Pericardium fibroblast (primary cell): ENCODE data around the gene CD19.

DNA sequence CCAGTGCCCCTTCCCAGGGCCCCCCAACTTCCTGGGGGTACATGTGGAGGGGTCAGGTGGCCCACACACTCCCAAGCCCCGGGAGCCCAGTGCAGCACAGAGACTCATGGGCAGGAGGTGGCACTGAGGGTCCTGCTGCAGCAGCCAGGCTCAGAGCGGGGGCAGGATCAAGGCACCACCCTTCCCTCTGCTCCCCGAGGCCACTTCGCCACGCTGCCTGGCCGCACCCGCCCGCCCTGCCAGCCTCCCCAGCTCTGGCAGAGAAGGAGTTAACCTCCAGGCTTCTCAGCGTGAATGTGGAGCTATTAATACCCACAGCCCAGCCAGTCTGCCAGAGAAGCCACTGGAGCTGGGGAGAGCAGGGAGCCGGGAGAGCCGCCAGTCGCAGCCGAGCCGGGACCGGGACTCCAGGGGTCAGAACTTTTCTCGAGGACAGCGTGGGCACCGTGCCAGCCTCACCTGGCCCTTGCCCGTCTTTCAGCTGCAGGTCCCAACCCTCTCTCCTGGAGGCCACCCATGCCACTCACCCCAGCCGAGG lies 33.9 kb upstream of the SBK1 start:
- RAMPAGE, long total RNA = no peak

- RAMPAGE, long total RNA = no peak
These were observed 30.1 kb upstream of the SBK1 start for GRCh38 chr16:28262226-28262532.

GRCh38 chr16:28524618-28525319 lies 14.0 kb downstream of the NUPR1 start:
- RAMPAGE, long total RNA = no peak

DNA sequence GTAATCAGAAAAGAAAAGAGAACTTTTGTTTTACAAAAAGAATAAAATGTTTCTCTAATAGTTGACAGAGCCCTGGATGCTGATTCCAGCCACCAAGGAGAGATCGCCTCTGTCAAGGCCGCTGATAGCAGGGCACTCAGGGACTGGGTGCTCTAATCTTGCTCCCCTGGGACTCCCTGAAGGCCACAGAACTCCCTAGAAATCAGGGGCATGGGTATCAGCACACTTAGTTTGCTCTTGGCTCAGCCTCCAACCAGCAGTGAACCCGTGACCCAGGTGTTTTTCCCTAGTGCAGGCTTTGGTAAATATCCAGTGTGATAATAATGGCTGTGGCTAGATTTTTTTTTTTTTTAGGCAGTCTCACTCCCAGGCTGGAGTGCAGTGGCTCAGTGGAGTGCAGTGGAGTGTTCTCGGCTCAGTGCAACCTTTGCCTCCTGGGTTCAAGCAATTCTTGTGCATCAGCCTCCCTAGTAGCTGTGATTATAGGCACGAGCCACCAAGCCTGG lies 10.4 kb downstream of the NUPR1 start:
- RAMPAGE, long total RNA = no peak

- RAMPAGE, long total RNA = no peak
These were observed 4.2 kb downstream of the NUPR1 start for GRCh38 chr16:28534215-28535272.

DNA sequence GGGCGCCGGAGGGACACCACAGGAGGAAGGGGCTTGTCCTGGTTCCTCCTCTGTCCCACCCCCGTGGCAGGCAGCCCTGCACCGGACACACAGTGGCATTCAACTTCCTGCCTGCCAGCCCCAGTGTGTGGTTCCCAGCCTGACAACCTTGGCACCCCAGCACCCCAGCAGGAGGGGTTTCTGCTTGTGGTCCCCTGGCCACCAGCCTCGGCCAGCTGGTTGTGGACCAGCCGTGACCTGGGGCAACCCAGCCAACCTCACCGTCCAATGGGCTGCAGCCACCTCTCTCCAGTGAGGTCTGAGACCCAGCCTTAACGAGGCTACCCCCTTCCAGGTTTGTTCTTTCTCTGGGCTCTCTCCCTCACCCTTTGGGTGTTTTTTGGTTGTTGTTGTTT lies 22.8 kb upstream of the EIF3C start:
- RAMPAGE, long total RNA = no peak

GRCh38 chr16:28825263-28825784 lies 2.5 kb downstream of the ATXN2L start:
- RAMPAGE, long total RNA = no peak

GRCh38 chr16:28905985-28906398 lies 19.0 kb downstream of the RABEP2 start:
- RAMPAGE, long total RNA = no peak

DNA sequence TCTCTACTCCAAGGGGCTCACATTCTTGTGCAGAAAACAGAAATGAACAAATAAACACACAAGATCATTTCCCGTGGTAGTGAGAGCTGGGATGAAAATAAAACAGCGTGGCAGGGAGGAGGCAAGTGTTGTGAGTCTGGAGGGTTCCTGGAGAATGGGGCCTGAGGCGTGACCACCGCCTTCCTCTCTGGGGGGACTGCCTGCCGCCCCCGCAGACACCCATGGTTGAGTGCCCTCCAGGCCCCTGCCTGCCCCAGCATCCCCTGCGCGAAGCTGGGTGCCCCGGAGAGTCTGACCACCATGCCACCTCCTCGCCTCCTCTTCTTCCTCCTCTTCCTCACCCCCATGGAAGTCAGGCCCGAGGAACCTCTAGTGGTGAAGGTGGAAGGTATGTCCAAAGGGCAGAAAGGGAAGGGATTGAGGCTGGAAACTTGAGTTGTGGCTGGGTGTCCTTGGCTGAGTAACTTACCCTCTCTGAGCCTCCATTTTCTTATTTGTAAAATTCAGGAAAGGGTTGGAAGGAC lies at the start of gene CD19:
CD19 (plus strand) TSS at position 271 of the 524 bp plus-strand sequence.
- RAMPAGE, long total RNA = no peak

GRCh38 chr16:29013861-29014330 lies 29.0 kb downstream of the LAT start:
- RAMPAGE, long total RNA = no peak

- RAMPAGE, long total RNA = no peak
These were observed 173.0 kb downstream of the LAT start for GRCh38 chr16:29157665-29158469.

GRCh38 chr16:29220287-29220999 lies 186.1 kb downstream of the NPIPB11 start:
- RAMPAGE, long total RNA = no peak

DNA sequence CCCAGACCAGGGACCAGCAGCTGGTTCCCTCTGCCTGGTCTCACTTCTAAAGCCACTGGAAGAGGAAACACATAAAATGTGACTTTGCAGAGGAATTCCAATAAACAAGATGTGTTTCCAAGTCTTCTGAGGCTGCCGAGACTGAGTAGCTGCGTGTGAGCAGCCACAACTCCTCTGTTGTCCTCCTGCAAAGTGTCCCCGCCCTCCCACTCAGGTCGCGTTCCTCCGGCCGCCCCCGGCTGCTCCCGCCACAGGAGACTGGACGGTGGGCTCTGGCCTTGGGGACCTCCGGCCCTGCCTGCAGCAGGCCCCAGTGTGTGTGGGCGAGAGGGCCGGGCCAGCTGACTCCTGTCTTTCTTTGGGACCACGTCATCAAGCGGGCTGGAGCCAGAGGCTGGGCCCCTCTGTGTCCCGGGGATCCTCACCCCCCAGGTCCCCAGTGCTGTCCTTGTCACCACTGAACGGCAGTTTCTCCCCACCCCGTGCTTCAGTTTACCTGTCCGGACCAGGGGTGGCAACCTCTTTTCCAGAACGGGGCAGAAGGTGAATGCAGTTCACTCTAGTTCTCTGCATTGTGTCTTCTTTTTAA lies 175.3 kb downstream of the NPIPB11 start:
- RAMPAGE, long total RNA = no peak

DNA sequence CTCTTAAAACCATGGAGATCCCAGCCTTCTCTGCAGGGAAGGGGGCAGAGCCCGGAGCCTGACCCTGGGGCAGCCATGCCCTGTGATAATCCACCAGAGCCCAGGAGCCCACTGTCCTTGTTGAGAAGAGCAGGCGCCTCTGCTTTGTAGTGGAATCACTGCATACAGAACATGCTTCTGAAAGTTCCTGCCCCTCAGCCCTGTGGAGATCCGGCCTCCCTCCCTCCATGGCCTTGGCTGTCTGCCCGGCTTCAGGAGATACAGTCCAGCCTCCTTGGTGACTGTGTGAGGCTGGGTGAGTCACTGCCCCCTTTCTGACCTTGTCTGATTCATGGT lies 141.3 kb downstream of the NPIPB11 start:
- RAMPAGE, long total RNA = no peak

- RAMPAGE, long total RNA = no peak
These were observed 63.7 kb downstream of the NPIPB11 start for GRCh38 chr16:29342875-29343230.

DNA sequence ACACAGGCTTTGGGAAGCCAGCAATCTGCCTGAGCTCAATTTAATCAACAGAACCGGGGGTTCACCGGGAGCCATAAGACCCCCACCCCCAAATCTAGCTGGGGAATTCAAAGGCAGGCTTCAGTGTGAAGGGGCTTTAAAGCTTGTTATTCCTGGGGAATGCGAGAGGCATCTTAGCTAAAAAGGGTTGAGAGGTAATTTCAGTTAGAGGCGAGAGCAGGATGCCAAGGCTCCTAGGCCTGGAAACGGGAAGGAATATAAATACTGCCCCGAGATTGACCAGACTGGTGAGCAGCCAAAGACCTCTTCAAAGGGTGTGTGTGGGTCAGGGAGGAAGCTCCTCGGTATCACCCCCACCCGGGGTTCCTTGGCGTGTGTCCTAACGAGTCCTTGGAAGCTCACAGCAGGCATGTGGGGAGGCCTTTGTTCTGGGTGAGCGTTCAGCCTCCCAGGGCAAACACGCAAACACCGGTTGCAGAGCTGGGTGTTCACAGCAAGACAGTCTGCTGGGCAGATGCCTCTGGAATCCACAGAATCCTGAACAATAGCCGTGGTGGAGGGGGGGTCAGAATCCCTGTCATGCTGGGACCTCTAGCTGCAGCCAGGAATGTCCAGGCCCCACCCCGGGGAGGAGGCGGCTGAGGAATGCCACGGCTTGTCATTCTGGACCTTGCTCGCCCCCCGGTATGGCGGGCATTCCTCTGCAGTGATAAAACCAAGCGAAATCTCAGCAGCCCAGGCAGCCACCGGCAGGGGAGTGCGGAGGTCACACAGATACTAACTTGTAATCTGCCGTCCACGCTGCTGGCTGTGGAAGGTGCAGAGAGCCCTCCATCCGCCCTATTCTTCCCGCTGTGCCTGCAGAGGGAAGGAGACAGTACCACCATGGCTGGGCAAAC lies 48.4 kb upstream of the SPN start:
- RAMPAGE, long total RNA = no peak

- RAMPAGE, long total RNA = no peak
These were observed 556 bp upstream of the SPN start for GRCh38 chr16:29662362-29663019.

DNA sequence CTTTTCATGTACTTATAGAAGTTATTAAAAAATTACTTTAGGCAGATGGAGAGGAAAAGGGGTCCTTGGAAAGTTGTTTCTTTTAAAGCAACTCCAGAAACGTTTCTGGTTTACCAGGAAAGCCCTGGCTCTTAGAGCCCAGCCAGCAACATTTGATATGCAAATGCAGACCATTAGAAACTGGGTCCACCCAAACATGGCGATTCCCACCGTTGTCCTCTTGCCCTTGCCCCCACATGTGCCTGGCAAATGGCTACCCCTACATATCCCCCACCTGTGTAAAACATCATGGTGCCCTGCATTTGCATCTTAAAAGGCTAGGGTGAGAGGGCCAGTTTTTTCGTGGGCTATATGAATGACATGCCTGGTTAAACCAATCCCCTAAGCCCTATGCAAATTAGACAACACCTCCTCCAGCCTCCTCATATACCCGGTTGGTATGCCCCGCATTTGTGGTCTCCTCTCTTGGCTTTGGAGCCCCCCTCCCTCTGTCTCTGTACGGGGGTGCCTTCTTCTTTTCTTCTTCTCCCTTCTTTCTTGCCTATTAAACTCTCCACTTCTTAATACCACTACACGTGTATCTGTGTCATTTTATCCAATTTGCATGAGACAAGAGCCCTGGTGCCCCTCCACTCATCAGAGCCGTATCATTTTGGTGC lies 29.9 kb downstream of the QPRT start:
- RAMPAGE, long total RNA = no peak

- RAMPAGE, long total RNA = no peak
These were observed 4.3 kb downstream of the C16orf54 start for GRCh38 chr16:29741568-29741880.

GRCh38 chr16:29745121-29745847 lies 506 bp downstream of the C16orf54 start:
- RAMPAGE, long total RNA = no peak